Parietal lobe (tissue), 2 donors: ENCODE data around the gene CEP350.

GRCh38 chr1:179029227-179030352, 3.9 kb downstream of the FAM20B start:
- RAMPAGE, long total RNA = no peak

DNA sequence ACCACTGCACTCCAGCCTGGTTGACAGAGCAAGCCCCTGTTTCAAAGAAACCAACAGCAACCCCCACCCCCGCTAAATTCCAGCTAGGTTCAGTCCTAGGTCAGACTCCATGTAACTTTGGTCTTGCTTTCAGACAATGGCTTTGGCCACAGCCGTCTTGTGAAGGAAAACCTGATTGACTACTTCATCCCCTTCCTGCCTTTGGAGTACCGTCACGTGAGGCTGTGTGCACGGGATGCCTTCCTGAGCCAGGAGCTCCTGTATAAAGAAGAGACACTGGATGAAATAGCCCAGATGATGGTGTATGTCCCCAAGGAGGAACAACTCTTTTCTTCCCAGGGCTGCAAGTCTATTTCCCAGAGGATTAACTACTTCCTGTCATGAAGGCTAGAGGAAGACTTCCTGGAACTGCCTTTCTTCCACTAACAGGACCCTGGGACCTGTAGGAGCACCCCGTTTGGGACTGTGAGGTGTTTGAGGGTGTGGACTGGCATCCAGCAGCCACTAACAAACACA, 13.0 kb downstream of the TOR3A start:
- RAMPAGE, long total RNA = no peak

DNA sequence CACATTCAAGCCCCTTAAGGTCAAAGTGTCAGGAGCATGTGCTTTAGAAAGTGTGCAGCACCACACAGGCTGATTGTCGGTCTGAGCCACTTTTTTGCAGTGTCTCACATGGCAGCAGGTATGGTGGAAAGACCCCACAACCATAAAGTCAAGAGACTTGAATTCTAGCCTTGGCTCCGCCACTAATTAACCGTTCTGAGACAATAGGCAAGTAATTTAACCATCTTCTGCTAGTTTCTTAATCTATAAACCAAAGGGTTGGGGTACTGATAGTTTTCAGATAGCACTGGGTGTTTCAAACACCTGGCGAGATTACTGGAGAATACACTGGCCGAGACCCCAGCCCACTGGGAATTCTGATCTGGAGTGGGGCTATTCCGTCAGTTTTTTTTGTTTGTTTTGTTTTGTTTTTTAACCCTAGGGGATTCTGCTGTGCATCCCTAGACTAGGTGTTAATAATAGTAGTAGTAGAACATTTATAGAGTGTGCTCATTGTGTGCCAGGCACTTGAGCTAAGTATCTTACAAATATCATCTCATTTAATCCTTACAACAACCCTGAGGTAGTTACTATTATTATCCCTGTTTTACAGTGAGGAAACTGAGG, 21.9 kb downstream of the TOR3A start:
- RAMPAGE, long total RNA = no peak

DNA sequence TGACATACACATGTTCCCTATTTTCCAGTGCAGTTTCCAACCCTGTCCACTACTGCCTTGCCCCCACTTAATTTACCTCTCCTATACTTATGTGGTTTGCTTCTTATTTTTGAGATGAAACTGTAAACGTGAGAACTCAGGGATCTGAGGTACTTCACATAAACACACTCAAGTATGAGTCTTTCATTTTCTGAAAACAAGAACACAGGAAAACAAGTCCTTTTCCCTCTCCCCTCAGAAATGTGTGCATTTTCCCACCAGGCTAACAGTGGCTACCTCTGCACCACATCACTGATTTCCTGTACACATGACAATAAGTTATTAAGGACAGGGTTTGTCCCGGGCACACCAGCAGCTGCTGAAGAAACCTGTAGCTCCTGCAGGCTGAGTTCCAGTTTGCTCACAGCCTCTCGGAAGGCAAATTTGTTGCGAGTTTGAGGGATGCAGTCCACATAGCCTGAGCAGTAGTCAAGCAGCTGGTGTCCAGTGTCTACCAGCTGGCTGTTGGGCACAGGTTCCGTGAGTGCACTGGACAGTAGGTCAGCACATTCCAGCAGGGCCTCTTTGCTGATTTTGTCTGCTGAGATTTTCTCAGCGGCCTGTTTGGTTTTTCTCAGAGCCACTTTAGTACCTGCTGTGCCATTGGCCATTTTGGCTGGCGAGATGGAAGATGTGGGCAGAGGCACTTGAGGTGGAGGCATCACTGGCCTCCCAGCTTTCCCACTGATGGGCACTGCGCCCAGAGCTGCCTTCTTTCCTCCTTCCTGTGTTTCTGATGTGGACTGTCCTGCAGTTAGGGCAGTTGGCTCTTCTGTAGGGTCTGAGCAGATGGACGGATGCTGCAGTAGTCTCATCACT, 25.8 kb downstream of the TOR3A start:
- RAMPAGE, long total RNA = no peak

DNA sequence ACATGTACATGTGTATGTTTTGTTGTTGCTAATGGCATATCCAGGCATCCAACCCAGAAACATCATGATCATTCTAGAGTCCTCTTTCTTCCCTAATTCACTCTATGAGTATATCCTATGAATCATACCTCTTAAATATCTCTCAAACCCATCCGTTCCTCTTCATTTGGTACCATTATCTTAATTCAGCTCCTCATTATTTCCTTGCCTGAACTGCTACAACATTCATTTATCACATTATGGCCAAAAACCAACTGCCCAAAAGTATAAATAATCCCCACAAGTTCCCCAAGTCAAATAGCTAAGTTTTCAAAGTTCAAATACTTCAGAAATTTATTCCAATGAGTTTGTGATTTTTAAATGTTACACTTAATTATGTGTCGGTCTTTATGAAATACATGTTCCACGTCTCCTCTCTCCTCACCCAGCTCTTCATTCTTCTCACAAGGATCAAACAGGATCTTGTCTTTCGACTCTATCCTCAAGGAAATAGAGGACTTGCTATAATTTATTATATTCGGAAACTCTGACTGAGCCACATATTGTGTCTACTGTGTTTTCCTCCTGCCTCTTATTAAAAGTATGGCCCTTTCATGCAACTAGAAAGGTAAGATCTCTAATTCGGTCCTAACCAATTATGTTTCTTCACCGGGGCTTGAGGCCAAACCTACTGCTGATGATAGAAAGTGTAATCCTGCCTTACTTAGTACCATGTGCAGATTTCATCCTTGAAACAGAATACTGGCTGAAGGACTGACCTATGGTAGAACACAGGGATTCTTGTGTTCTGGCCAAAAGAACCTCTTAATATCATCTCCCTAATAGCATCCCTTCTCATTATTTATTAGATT, 72.3 kb downstream of the TOR3A start:
- RAMPAGE, long total RNA = no peak

GRCh38 chr1:179292420-179292963, 1.1 kb upstream of the SOAT1 start:
- RAMPAGE, long total RNA = no peak

DNA sequence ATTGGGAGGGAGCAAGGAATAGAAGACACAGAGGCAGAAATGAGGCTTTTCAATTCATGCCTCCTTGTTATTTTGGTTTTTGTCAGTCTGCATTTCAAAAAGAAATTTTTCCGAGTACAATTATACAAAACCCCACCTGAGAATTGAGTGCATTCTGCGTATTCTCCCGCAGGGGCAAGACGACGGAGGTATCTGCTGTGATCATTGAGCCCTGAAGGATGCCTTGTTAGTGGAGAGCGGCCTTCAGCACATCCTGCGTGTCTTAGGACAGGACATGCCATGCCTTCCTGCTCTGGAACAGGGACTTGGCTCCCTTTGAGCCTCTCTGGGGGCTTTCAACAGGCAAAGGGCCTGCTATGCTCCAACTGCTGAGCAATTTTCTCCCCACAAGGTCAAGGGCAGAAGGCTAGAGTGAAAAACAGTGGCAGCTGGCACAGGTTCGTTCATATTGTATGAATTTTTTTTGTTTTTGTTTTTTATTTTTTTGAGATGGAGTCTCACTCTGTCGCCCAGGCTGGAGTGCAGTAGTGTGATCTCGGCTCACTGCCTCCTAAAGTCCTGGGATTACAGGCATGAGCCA, 52.4 kb downstream of the TOR1AIP2 start:
- RAMPAGE, long total RNA = no peak

- RAMPAGE, long total RNA = no peak
Observed at GRCh38 chr1:179845632-179846622, 31.7 kb downstream of the TOR1AIP2 start.

DNA sequence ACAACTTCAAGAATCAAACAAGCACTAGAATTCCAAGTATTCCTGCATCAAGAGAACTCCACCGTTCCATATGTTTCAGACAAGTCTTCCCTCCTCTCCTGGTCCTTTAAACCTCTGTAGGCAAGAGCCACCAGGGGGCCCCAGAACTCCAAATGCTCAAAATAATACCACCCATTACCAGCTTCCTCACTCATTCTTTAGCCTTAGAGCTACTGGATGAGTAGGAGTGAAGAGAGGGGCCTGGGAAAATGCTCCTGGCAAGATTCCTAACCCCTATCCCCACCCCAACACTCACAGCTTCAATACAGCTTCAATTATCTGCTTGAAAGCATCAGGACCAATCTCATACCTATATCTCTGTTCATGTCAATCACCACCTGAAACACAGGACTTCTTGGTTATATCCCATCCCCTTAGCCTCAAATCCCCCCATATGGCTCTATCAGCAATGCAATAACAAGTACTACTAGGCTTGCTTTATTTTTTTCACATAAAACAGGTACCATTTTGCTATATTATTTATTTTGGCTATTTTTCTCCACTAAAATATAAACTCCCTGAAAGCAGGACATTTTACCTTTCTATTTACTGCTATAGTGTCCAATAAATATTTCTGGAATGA, 9.7 kb downstream of the TOR1AIP2 start:
- RAMPAGE, long total RNA = no peak

DNA sequence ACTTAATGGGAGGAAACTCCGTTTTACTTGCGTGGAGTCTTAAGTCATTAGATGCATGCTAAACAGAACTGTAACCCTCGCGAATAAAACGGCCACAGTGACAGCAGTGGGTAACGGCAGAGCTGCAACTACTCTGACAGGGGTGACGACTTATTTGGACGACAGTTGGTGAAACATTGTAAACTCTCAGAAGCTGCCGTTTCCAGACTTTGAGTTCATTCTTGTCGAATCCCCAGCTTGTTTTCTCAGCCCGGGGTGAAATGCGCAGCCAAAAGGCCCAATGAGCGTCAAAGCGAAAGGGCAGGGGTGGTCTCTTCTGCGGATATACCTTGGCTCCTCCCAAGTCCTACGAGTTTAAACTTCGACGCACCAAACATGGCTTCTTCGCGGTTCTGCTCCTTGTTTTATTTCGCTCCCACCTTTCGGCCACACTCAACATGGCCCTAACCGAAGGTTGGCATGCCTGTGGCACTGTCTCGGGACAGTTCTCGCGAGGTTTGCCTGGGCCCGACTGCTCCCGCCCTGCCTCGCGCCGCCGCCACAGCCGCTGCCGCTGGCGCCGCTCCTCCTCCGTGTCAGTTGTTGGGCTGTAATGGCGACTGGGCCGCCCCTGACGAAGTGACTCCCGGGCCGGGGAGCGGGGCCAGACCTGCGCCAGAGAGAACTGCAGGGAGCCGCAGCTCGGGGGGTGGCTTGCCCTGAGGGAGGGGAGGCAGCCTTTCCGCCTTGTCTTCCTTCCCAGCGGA, at the start of gene CEP350:
Gene CEP350 (plus strand): TSS at position 578 of the 746 bp plus-strand sequence.
- RAMPAGE, long total RNA = no peak

- RAMPAGE, long total RNA = no peak
Observed at GRCh38 chr1:179996335-179997194, 42.0 kb downstream of the CEP350 start.

DNA sequence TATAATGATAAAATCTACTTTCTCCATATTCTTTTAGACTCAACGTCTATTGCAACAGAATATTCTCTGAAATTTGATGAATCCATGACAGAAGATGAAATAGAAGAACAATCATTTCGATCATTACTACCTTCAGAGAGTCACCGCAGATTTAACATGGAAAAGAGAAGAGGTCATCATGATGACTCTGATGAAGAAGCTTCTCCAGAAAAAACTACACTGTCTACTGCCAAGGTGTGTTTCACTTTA, 98.2 kb downstream of the CEP350 start:
- RAMPAGE, long total RNA = no peak

- RAMPAGE, long total RNA = no peak
Observed at GRCh38 chr1:180080323-180080848, 74.3 kb upstream of the QSOX1 start.

DNA sequence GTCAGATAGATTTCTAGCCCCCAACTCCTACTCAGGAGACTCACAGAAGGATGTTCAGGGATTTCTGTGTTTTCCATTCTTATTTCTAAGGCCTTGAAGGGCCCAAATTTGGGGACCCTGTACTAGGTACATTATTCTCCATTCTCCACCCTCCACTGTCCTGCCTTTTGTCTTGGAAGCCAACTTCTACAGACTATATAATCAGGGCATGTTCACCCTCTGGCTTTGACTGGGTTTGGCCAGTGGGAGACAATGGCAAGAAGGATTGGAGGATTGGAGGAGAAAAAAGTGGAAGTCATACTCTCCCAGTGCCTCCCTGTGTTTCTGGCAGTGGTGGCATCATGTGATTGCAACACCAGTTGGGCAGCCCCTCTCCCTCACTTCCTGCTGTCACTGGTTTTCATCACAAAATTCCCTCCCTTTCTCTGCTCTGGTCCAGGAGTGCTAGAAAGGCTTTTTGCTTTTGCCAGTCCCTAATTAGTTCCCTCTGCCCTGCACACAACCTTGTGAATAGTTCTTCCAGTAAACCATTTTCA, 3.8 kb upstream of the QSOX1 start:
- RAMPAGE, long total RNA = no peak

- RAMPAGE, long total RNA = no peak
Observed at GRCh38 chr1:180156006-180156884, 1.6 kb downstream of the QSOX1 start.

GRCh38 chr1:180175664-180176558, 21.2 kb downstream of the QSOX1 start:
- RAMPAGE, long total RNA = no peak

- RAMPAGE, long total RNA = no peak
Observed at GRCh38 chr1:180269958-180270267, 39.8 kb downstream of the LHX4 start.

GRCh38 chr1:180521431-180521891, 19.1 kb upstream of the ACBD6 start:
- RAMPAGE, long total RNA = no peak

DNA sequence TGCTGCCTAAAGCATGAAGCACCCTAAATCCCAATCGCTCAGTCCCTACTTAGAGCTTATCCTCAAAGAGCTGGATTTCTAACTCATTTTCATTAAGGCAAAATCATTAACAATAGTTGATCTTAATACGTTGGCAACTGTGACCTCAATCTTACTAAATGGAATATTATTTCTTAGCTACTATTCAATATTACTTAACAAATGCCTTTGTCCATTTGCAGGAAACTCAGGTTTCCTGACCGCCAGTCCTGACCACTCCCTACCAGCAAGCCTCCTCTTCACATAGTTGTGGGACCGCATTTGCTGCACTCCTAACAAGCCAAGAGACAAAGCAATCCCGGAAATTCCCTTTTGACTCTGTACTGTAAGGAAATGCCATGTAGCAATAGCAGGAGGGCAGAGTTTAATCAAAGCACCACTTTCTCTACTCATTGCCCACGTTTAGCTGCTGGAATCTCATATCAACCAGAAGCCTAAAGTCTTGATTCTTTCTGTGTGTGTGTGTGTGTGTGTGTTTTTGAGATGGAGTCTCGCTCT, 28.1 kb upstream of the ACBD6 start:
- RAMPAGE, long total RNA = no peak

DNA sequence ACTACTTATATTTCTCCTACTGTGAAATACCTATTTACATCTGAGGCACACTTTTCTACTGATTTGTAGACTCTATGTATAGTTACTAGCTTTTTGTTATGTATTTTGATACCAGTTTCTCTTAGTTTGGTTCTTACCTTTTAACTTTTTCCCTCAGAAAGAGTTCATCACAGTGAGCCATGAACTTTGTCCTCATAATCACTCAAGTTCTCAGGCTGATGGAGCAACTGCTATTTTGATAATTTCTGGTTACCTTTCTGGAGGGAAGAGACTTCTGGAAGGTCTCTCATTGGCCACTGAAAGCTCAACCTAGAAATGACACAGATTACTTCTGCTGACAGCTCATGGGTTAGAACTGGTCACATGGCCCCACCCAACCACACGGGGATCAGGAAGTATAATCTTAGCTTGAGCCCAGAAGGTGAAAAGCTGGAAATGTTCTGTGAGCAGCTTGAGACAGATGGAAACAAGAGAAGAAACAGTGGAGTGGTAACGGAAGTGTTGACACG, 22.2 kb upstream of the XPR1 start:
- RAMPAGE, long total RNA = no peak